SK-N-MC (cell line): ENCODE measurements around a stretch of chr2.

DNA sequence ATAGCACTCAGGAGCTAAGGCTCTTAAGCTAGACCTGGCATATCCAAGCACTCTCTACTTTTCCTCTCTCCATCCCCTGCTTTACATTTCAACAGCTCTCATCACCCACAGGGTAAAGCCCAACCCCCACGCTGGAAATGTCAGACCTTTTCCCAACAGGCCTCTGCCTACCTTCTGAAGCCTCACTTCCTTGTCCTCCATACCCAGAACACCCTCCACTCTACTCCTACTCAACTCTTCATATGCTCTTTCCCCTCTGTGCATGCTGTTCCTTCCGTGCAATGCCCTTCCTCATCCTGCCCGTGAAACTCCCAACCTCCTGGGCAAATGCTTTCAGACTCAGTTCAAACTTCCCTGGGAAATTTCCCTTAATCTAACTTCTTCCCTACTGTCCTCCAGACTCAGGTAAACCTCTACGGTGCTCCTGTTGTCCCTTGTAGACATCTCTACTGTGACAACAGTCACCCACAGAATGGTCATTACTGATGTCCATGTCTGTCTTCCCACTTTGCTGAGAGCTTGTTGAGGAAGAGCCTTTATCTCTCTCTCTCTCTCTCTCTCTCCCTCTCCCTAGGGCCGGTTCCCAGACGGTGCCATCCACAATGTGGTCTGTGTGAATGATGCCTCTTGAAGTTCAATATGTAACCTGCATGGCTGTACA is 147.6 kb downstream of the TNS1 start:
- RRBS: no CpG with 5 or more reads among the region's 6 CpGs

DNA sequence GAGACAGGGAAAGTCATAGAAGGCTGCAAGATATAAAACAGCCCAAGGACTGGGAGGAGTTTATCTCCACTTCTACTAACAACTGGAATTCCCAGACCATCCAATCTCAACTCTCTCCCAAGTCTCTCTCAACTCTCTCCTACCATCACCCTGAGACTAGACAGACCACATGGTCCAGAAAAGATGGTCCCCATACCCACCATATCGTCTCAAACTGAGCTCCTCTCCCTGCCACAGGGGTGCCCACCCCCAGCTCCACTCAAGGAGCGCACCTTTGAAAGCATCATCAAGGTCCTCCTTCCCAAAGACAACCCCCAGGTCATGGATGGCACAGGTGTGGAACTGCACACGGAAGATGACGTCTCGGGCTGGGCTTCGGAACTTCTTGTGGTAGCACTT is 118.0 kb downstream of the TNS1 start:
- RRBS: no CpG with 5 or more reads among the region's 6 CpGs

DNA sequence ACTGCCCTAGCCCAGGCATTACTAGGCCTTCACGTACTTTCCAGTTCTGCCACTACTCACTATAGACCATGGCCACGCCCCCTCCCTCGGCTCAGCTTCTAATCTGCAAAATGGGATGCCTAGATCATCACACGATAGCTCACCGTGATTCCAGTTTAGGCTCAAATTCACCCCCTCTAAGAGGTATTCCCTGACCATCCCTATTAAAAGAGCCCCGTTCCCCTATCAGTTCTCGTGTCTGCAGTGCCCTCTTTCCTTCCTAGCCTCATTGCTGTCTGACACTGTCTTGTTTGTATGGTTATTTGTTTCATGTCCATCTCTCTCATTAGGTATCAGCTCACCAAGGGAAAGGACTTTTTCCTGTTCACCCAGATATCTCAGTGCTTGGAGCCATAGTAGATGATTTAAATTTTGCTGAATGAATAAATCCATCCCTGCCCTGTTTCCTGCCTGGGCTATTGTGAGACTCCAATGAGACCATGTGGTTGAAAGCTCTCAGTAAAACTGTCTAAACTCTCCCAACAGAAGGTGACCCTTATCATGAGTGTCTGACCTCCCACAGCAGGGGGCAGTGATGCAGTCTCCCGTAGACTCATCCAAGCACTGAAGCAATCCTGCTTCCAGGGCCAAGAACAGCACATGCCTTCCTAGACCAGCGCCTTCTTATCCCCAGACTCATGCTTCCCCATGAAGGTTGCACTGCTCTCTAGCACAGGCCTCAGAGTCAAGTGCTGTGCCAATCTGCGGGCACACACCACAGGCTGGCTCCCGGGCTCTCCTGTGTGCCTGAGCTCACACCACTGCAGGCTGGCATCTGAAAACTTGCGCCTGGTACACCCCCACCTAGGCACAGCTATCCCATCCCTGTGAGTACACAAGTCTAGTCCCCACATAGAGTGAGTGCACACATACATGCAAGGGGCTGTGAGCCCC is 112.5 kb downstream of the TNS1 start:
- RRBS: no CpG with 5 or more reads among the region's 12 CpGs

GRCh38 chr2:217891749-217892329 is 111.0 kb downstream of the TNS1 start:
- RRBS: no CpG with 5 or more reads among the region's 5 CpGs

GRCh38 chr2:217914835-217915484 is 87.8 kb downstream of the TNS1 start:
- RRBS: no CpG with 5 or more reads among the region's 12 CpGs

DNA sequence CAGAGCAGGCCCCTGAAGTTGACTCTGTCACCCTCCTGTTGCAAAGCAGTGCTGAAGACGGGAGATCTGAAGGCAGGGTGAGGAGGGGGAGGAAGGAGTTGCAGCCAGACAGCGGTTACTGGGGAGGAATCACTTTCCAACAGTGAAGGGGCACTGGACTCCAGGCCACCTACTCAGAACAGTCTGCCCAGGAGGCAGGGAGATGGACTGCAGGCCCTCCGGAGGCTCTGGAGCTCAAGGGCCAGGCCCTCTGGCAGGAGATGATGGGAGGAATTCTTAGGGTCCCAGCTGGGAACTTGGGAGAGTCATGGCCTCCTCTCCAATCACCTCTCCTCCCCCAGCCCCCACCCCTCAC is 67.7 kb downstream of the TNS1 start:
- RRBS: no CpG with 5 or more reads among the region's 3 CpGs

DNA sequence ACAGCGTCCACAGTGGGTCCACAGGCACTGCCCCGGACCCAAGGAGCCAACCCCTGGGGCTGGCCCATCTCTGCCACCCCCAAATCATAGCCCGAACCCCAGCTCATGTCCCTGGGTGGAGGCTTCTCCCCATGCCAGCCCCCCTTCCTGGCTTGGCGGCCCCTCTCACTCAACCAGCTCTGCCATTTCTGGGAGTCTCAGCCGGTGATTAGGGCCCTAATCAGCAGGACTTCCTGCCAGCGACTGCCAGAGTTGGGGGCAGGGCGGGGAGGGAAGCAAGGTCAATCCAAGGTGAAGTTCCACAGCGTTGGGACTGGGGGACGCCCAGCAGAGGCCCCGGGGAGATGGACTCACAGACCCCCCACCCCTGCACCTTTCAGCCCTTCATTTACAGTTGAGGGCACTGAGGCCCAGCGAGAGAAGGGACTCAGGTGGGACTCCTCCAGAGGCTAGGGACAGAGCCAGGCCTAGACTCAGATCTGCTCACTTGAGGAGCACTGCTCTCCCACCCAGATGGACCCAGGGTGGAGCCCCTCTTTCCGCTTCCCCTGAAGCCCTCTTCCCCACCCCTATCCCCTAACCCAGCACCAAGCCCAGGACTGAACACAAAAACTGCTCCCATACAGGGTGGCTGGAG is 65.3 kb downstream of the TNS1 start:
- RRBS: no CpG with 5 or more reads among the region's 12 CpGs

DNA sequence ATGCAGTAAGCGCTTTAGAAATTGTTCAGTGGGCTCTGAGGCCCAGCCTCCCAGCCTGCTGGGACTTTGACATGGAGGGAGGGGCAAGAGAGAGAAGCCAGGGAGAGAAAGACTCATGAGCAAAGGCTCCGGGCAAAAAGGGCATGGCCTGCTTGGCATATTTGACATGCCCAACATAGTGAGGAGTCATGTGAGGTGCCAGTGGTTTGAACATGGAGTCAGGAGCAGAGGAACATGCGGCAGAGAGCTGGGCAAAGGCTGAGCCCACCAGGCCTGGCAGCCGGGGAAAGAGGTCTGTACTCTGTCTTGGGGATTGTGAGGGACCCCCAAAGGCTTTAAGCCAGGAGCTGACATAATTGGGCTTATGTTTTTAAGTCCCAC is 13.9 kb downstream of the TNS1 start:
- RRBS: no CpG with 5 or more reads among the region's 4 CpGs

- RRBS: no CpG with 5 or more reads among the region's 13 CpGs
Observed at GRCh38 chr2:218003623-218004538, 1.1 kb upstream of the TNS1 start.

DNA sequence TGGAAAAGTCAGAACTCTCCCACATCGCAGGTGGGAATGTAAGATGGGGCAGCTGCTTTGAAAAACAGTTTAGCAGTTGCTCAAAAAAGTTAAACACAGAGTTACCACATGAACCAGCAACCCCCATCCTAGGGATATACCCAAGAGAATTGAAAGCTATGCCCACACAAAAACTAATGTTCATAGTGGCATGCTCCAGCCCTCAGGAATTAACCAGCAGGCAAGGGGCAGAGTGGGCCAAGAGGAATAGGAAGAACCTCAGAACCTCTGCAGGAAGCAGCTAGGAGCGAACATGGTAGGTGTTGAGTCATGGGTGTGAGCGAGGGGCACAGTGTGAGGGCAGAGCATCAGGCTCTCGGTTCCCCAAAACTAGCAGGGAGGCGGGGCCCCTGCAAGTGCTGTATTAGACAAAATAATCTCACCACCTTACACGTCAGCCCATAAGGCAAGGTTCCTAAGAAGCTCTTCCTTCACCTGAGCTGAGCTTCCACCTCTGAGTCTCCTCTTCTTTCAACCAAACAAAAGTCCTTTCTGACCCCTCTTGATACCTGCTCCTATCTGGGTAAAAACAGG is 5.6 kb upstream of the RUFY4 start:
- RRBS: no CpG with 5 or more reads among the region's 6 CpGs

DNA sequence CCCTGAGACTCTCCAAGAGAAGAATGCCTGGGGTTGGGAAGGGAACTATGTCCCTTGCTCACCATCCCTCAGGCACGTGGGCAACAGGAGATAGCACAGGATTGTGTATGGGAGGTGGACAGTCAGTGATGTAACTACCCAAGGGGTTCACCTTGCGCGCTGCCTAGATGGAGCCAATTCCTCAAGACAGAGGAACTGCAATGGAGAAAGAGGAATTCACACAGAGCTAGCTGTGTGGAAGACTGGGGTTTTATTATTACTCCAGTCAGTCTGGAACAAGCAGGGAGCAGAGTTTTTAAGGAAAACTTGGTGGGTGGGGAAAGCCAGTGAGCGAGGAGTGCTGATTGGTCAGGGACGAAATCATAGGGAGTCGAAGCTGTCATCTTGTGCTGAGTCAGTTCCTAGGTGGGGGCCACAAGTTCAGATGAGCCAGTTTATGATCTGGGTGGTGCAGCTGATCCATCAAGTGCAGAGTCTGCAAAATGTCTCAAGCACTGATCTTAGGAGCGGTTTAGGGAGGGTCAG is 13.9 kb upstream of the CXCR1 start:
- RRBS: no CpG with 5 or more reads among the region's 7 CpGs

- RRBS: no CpG with 5 or more reads among the region's 12 CpGs
Observed at GRCh38 chr2:218236754-218237526, 20.0 kb downstream of the ARPC2 start.

GRCh38 chr2:218258814-218260210 is 1.5 kb upstream of the GPBAR1 start:
- RRBS: no CpG with 5 or more reads among the region's 26 CpGs

GRCh38 chr2:218275170-218275928 is 5.0 kb downstream of the PNKD start:
- RRBS: no CpG with 5 or more reads among the region's 11 CpGs

- RRBS: 21% methylated on average over 8 of the region's 23 CpGs
Observed at GRCh38 chr2:218291581-218292329, 548 bp downstream of the TMBIM1 start.

DNA sequence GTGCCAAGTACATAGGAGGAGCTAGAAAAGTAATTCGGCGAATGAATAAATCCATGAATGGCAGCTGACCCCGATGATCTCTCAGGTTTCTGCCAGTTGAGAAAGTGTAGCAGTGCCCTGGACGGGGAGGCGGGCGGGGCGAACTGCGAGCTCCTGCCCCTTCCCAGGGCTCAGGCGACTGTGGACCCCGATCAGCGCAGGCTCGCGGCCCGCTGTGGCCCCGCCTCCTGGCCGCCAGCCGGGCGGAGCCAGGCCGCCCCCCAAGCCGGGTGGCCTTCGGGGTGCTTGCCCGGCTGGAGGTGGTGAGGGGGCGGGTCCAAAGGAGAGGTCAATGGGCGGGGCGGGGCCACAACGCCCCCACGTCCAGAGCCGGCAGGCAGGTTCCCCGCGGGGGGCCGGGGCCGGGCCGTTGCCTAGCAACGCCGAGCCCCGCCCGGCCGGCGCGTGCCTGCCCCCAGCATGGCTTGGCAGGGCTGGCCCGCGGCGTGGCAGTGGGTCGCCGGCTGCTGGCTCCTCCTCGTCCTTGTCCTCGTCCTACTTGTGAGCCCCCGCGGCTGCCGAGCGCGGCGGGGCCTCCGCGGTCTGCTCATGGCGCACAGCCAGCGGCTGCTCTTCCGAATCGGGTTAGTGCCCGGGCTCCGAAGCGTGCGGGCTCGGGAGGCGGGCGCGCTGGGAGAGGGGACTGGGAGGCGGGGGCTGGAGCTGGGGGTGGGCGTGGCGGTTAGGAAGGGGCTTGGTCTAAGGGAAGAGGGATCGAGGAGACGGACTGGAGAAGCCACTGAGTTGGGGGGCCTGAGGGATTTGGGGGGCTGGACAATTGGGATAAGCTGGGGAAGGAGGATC is 30.7 kb upstream of the TMBIM1 start:
- RRBS: 1% methylated on average over 15 of the region's 72 CpGs

DNA sequence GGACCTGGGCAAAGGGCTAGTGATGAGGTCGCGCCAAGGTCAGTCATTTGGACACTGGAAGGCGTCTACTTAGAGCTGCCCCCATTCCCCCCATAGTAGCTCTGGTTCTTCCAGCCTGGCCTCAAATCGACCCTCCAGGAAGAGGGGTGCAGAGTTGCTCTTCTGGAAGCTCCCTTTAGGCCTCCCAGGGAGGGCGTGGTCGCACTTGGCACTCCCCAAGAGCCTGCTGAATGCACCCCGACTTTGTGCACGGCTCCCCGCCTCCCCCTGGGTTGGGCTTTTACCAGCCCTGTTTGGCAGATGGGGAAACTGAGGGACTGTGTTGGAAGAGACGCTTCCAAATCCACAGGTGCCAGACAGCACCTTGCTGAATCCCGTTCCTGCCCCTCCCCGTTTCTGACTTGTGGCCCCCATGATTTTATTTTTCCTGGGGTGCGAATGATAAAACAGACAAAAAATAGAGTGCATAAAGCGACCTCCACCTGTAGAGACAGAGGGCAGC is 2.4 kb upstream of the CTDSP1 start:
- RRBS: no CpG with 5 or more reads among the region's 14 CpGs

GRCh38 chr2:218399980-218400180 is 212 bp downstream of the CTDSP1 start:
- RRBS: under 1% methylated on average over 11 of the region's 21 CpGs

GRCh38 chr2:218405744-218406799 is 6.4 kb downstream of the CTDSP1 start:
- RRBS: 1% methylated on average over 23 of the region's 65 CpGs

DNA sequence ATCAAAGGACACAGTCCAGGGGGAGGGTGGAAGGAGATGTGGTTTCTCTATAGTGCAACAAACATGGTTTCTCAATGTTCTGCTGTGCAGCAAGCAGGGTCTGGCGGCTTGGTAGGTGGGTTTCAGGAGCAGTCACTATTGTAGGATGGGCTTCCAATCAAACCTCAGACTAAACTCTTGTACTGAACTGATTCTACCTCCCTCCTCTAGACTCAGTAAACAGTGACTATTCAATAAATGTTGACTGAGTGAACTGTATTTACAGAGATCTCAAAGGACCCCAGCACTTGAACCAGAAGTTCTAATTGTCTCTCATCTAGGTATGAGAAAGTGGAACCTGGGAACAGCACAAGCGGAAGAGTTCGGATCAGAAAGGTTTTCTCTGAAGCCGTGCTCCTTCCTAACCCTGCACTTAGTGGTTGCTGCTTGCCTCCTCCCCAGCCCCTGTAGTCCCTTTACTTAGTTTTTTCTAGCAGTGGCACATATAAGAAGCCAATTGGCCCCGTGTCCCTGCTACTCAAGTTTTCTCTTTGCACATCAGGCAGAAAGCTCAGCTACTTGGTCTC is 26.7 kb upstream of the CYP27A1 start:
- RRBS: no CpG with 5 or more reads among the region's 5 CpGs